Left cardiac atrium (tissue), 1 donor: ENCODE data around the genes COL1A1, XYLT2, ACSF2, SPATA20 and CACNA1G.

- PRO-cap, result no peak
Observed at GRCh38 chr17:50186229-50187396, 14.8 kb downstream of the COL1A1 start.

DNA sequence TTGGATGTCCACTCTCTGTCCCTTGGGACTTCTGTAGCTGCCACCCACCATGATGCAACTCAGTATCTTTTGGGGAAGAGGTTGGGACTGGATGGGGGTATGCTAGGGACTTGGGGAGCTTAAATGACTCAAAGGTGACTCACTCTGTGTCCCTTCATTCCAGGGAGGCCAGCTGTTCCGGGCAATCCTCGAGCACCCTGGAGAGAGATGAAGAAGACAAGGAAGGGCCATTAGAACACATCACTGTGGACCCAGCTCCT lies 4.6 kb downstream of the COL1A1 start:
- PRO-cap, result no peak

DNA sequence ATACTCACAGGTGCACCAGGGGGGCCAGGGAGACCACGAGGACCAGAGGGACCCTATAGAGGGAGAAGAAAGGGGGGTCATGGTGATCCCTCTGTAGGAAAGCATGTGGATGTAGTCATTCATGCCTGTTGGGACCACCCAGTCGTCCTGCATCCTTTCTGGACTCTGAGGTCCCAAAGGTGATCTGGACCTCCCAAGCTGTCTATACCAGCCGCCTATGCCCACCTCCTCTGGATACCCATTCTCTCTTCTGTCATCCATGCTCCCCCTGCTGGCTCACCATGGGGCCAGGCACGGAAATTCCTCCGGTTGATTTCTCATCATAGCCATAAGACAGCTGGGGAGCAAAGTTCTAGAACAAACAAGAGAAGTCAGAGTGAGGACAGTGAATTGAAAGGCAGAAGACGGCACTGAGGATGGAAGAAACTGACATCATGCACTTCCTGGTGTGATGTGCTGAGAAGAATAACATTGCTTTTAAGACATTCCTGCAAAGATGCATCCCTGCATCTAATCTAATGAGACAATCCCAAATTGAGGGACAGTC lies 3.2 kb downstream of the COL1A1 start:
- PRO-cap, result no peak

DNA sequence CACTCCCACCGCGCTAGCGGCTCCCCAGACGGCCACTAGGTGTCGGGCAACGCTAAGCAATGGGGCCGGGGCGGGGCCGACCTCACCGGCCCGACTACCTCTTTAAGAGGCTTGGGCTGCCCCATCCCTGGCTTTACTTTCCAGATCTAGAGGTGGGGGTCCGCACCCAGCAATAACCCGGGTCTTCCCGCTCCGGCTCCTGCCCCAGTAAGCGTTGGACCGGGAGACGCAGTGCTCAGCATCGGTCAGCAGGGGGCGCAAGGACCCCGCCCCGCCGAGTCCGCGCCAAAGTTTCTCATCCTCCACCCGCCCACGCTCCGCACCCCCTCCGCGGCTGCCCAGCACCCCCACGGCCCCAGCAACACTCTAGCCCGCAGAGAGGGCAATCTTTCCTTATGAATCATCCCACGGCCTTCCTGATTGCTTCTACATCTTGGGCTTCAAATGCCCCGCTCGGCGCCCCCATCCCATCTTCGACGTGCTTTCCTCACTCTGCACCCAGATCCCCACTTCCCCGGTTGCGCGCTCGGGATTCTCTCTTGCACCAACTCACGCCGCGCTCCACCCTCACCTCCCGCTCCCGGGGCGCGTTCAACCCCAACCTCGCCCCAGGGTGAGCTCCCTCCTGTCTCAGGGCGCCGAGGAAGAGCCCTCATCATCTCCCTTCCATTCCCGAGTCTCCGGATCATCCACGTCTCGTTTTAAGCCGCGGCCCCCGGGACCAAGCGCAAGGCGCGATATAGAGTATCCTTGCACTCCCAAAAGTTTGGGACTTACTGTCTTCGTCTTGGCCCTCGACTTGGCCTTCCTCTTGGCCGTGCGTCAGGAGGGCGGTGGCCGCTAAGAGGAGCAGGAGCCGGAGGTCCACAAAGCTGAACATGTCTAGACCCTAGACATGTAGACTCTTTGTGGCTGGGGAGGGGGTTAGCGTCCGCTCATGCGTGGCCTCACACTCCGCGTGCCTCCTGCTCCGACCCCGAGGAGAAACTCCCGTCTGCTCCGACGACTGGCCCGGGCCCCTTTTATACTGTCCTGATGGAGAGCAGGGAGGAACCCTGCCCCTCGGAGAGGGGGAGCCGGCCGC lies at the start of gene COL1A1:
Gene COL1A1 (minus strand): TSS at position 998 of the 1,084 bp plus-strand sequence.
- PRO-cap, result bidirectional peak, plus-strand start outside the sequence, minus-strand start at position 996 of the sequence

DNA sequence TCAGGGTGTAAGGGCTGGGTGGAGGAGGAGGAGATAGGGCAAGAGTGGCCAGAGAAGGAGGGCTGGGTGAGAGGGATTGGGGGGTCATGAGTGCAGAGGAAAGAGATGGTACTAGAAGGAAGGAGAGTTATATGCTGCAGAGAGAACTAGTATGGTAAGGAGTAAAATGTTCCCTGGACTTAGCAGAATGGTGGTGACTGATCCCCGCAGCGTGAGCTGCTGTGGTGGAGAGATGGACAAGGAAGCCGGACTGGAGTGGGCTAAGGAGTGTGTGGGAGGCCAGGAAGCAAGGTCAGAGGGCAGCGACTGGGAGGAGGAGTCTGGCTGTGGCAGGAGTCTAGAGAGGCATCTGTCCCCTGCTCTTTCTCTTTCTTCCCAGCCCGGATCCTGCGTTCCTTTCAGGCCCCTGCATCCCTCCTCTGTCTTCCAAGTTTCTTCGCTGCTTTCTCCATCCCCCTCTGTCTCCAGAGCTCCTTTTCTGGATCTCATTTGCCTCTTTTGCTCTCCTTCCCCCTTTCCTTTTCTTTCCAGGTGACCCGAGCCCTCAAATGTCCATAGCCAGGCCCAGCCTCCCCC lies 4.0 kb upstream of the COL1A1 start:
- PRO-cap, result no peak

DNA sequence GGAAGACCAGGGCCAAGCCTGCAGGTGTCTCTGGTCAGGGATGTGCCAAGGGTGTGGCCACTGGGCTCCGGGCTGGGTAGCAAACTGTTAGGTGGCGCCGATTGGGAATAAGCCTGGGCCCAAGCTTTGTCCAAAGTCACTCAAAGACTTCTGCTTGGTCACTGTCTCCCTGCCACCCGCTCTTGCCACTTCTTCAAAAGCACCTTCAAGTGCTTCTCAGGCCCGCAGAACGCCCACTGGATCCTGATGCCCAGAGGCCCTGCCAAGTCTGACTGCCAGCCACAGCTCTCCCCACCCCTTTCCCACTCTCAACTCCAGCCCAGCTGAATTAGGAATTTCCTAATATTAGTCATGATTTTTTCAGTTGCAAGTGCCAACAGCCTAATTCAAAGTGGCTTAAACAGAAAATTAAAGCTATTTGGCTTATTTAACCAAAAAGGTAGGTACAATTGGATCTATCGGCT lies 20.7 kb upstream of the COL1A1 start:
- PRO-cap, result no peak

- PRO-cap, result no peak
Observed at GRCh38 chr17:50258995-50259325, 15.3 kb upstream of the TMEM92 start.

DNA sequence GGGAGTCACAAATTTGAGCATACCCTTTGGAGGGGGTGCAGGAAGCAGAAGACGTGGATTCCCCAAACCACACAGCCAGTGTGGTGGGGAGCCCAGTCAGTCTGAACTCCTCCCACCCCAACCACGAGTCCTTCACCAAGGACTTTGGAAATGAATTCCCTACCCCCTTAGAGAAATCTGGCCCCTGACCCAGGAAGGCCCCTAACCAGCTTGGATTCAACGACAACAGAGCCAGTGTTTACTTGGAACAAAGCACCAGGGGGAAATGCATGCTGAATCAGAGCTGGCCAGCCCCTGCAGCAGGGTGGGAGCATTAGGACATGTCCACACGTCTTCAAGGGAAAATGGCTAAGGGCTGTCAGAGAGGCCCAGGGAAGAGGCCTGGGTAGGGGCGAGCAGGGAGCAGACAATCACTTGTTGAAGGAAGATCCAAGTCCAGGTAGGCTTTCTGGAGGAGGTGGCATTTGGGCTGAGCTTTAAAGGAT lies 5.4 kb upstream of the TMEM92 start:
- PRO-cap, result no peak

DNA sequence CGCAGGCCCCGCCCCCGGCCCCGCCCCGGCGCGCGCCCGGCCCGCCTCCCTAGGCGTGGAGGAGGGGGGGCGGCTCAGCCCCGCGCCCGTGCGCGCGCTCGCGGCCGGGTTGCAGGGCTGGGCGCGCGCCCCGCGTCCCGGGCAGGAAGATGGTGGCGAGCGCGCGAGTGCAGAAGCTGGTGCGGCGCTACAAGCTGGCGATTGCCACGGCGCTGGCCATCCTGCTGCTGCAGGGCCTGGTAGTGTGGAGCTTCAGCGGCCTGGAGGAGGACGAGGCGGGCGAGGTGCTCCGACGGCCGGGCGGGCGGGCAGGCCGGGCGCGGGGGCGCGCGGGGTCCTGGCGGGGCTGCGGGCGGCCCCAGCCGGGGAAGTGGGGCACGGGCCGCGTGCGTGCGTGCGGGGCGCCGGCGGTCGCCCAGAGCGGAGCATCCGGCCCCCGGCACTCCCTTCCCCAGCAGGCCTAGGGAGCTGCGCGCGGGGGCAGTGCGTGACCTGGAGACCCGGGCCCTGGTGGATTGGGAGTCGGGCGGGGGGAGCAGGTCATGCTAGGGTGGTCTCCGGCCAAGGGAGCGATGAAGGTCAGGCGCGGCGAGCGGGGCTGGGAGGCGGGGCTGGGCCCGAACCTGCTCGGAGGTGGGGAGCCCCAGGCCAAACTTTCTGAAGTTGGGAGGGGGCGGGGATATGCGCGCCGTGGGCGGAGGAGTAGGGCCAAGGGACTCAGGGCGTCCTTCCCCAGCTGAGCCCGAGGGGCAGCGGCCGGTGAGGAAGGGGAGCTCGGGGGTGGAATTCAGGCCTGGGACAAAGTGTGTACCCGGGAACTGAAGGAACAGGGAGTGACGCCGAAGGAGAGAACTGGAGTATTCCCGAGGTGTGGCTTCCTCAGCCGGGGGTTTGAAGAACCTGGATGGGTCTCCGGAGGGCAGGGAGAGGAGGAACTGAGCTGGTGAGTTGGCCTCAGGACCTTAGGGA lies at the start of gene XYLT2:
Gene XYLT2 (plus strand): TSS at position 135 of the 969 bp plus-strand sequence.
- PRO-cap, result bidirectional peak, plus-strand start at position 135 of the sequence, minus-strand start outside the sequence

DNA sequence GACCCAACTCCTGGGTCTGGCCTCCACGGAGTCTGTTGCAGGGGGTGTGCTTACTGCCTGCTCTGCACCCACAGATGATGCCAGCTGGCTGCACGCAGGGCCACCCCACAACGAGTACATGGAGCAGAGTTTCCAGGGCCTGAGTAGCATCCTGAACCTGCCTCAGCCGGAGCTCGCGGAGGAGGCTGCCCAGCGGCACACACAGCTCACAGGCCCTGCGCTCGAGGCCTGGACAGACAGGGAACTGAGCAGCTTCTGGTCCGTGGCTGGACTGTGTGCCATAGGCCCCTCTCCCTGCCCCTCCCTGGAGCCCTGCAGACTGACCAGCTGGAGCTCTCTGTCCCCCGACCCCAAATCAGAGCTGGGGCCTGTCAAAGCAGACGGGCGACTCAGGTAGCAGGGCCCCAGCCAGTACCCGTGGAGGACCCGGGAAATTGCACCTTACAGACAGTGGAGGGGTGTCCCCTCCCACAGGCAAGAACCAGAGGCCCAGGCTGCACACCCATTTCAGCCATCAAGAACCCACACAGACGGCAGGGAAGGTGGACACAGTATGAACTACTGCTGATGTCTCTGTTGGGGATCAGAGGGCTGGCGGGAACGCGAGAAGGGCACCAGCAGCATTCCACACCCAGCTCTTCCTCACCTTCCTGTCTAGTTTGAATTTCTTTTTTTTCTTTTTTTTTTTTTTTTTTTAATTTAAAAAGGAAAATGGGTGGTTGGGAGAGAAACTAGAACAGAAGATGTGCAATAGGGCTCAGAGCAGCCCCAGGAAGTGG lies 12.9 kb downstream of the MRPL27 start:
- PRO-cap, result no peak

DNA sequence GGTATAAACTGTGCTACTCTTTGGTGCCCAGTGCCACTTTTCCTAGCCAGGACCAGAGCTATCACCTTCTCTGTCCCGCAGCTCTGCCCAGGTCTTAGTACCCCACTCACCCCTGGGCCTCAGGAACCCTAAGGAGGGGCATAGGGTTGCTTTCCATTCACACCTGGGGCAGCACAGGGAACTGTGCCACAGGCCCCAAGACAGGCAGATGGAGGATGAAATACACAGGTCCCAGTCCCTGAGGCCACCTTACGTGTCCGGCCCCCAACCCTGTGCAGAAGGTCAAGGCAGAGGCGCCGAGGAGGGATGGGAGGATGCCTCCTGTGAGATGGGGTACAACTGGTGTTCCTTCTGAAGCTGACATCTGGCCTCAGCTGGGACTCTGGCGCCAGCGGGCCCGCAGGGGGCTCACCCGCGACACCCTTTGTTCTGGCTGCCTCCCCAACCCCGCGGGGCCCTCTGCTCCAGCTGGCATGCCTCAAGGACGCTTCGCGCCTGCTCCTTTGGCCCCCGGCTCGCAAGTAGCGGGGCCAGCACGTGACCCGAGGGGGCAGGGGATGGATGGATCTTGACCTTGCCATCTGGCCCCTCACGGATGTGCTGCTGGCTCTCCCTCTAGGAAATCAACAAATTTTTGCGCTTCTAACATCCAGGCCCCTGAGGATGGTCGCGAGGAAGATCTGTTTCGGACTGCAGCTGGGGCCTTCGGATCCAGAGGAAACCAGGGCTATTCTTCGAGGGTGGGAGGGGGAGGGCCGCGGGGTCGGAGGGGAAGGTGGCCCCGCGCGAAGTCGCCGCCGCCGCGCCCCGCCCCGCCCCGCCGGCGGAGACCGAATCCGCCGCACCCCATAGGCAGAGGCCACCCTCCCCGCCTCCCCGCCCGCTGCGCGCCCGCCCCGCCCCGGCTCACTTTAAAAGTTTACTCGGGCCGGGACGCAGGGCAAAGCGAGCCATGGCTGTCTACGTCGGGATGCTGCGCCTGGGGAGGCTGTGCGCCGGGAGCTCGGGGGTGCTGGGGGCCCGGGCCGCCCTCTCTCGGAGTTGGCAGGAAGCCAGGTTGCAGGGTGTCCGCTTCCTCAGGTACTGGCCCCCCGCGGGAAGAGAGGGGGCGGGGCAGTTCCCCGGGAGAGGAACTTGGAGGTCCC lies at the start of gene ACSF2:
Gene ACSF2 (plus strand): TSS at position 909 of the 1,145 bp plus-strand sequence.
- PRO-cap, result bidirectional peak, plus-strand start at position 943 of the sequence, minus-strand start at position 817 of the sequence

- PRO-cap, result no peak
Observed at GRCh38 chr17:50483068-50483725, 4.5 kb downstream of the RSAD1 start.

DNA sequence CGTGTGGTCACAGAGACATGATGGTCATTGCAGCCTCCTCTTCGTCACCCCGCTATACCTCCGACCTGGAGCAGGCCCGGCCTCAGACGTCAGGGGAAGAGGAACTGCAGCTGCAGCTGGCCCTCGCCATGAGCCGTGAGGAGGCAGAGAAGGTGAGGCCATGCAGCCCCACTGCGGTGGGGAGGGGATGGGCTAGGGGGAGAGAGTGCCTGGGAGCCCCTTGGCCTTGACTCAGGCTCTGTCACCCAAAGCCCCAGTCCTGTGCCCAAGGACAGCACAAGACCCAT lies 5.5 kb downstream of the EPN3 start:
- PRO-cap, result no peak

- PRO-cap, result unidirectional peak, plus-strand start at chr17:50547180
Observed at GRCh38 chr17:50546737-50547563, at the start of gene SPATA20. Gene SPATA20, plus strand, starts transcription at chr17:50547174.

DNA sequence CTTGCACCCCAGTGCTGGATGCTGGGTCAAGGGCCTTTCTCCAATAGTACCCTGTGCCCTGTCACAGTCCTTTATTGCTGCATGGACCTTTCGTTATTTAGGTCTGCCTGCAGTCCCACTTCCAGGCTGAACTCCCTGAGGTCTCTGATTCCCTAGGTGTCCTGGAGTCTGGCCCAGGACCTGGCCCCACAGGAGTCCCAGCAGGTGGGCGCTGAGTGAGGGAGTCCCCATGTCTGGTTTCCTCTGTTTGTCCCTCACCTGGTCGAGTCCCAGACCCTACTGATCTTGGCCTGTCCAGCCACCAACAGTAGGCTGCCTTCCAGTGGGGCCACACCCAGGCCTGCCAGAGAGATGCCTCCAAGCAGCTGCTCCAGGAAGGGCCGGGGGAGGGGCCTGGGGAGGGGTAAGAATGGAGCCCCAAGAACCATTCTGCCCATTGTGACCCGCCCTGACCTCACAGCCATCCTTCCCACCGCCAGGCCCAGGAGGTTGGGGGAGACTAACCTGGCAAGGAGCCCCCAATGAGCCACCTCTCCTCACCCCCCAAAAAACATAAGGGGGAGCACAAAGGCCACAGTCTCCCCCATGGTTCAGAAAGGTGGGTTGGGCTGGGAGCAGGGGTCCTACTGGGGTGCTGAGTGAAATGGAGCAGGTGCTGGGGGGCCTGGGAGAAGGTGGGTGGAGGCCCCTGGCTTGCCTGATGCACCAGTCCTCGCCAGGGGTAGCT lies 753 bp downstream of the SPATA20 start:
- PRO-cap, result no peak

DNA sequence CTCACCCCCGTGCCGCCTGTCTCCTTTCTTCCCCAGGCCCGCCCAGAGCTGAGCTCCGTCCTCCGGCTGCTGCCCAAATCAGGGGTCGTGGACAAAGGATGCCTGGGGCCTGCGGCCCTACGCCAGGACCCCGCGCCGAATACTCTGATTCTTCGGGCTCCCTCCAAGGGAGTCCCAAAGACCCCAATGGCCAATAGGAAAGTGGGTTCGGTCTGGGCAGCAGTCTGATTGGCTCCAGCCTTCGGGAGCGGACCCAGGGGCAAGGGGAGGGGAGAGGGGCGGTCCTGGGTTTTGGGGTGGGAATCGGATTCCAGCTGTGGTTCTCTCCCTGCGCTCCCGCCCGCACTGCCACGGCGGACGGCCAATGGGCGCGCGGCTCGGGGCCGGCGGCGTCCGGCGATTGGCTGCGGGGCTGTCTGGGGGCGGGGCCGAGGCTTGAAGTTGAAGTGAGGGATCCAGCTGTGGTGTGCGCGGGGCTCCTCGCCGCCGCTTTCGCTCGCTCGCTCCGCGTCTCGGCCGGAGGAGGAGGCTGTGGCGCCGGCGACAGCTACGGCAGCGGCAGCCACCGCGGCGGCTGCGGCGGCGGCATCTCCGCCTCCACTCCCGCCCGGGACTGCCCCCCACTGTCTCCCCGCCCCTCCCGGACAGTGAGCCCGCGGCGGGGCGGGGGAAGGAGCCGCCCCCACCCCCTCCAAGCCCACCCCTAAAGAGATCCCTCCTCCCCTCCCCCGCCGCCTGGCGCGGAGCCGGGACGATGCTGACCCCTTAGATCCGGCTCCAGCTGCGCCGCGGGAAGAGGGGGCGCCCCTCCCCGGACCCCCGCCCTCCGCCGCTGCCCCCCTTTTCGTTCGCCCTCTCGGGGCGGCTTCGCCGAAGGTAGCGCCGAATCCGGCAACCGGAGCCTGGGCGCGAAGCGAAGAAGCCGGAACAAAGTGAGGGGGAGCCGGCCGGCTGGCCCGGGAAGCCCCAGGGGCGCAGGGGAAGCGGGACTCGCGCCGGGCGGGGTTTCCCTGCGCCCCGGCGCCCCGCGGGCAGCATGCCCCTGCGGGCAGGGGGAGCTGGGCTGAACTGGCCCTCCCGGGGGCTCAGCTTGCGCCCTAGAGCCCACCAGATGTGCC lies at the start of gene CACNA1G:
Gene CACNA1G (plus strand): TSS at position 467 of the 1,118 bp plus-strand sequence.
- PRO-cap, result unidirectional peak, plus-strand start at position 467 of the sequence

DNA sequence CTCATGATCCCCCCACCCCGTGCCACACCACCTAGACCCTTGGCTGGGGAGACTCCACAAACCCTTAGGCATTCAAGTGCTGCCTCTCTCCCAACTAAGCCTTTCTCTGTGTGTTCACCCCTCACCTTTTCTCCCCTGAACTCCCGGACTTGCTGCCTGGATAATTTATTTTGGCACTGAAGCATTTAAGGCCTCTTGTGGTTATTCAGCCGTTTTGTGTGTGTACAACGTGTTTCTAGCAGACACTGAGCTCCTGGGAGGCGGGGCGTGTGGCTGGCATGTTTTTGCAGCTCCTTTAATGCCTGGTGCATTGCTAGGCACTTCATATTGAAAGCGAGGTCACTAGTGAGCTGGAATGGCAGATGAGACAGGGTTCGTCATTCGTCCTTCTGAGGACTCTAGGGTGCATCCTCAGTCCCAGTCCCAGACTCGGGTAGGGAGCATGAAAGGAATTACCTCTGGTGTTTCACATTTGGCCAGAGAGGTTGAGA lies 28.8 kb downstream of the CACNA1G start:
- PRO-cap, result no peak

GRCh38 chr17:50630377-50630915 lies 4.2 kb upstream of the ABCC3 start:
- PRO-cap, result no peak

DNA sequence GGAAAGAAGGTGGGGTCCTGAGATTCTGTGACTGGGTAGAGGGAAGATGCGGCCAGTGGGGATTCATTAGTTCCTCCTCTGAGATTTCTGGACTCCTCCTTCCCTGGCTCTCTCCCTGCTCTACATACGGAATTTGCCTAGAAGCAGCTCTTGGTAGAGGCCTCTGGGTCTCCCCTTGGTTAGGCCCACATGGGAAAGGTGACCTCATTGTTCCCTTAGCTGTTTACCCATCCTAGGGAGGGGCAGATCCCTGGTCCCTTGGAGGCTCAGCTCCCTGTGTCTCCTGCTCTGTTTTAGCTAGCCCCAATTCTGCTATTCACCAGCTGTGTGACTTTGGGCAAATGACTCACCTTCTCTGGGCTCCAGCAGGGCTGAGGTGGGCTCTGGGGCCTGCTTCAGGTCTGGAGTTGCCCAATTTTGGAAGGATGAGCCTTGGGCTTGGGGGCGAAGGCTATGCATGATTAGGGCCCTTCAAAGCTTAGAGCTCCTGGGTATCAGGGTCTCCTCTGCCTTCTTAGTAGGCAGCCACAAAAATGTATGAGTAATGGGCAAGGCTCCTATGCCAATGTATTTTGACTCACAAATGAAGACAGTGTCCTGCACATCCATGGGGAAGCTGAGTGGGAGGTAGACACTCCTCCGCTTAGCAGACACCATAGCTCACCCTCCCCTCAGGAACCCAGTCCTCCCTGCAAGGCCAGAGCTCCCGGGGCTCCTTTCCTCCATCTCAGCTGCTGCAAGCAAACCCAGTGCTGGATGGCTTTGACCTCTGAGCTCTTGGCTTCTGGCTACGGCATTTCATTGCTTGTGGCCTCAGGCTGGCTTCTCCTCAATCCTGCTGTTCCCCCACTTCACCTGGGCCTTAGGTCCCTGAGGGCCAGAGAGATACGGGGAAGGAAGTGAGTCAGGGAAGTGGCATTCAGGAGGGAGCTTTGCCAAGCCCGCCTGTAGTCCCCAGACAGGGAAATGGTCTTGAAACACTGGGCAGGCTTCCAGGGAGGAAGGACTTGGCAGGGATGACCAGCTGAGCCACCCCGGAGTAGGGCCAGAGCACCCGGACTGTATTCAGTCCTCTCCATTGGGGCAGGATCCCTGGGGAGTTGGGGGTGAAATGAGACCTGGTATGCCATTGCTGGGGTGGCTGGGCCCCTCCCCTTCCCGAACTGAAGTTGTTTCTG lies 4.2 kb downstream of the ABCC3 start:
- PRO-cap, result no peak

- PRO-cap, result no peak
Observed at GRCh38 chr17:50675632-50676226, 32.0 kb downstream of the ANKRD40 start.